Omental fat pad (tissue), 4 donors: Measurements from ENCODE around the gene ITM2B.

- PRO-cap: no peak
- RAMPAGE, long total RNA, 4 experiments: no peak in any of the 4 experiments
Measured at GRCh38 chr13:44508583-44509137, 67.5 kb downstream of the TSC22D1 start.

- PRO-cap: no peak
- RAMPAGE, long total RNA, 4 experiments: no peak in any of the 4 experiments
Measured at GRCh38 chr13:44516767-44517427, 59.2 kb downstream of the TSC22D1 start.

DNA sequence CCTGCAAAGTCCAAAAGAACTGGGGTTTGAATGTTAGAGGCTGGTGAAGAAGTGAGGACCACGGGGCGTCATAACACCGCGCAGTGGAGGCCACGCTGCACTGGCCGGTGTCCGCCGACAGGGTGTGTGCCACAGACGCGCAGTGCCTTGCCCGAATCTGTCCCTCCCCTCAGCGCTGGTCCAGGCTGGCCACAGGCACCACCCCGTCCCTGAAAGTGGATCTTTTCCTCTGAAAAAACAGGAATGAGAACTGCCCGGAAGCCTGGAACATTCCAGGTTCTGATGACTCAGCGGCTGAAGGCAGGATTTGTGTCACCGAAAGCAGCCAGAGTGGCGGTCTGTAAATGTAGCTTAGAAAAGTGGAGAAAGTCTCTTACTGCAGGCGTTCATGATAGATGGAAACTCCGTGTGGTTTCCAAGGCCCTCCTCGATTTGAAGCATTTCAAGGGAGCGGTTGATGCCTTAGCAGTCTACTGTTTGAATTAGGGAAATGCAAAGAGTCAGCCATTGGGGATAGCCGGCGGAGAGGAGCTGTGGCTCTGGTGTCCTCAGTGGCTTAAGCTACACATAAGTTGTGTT, 70.9 kb downstream of the NUFIP1 start:
- PRO-cap: no peak
- RAMPAGE, long total RNA, 4 experiments: start-site peak on the minus strand in 1 of 4 experiments, centred at position 137 of the sequence, 7 reads per replicate

- PRO-cap: no peak
- RAMPAGE, long total RNA, 4 experiments: no peak in any of the 4 experiments
Measured at GRCh38 chr13:44979020-44979341, 10.3 kb downstream of the NUFIP1 start.

DNA sequence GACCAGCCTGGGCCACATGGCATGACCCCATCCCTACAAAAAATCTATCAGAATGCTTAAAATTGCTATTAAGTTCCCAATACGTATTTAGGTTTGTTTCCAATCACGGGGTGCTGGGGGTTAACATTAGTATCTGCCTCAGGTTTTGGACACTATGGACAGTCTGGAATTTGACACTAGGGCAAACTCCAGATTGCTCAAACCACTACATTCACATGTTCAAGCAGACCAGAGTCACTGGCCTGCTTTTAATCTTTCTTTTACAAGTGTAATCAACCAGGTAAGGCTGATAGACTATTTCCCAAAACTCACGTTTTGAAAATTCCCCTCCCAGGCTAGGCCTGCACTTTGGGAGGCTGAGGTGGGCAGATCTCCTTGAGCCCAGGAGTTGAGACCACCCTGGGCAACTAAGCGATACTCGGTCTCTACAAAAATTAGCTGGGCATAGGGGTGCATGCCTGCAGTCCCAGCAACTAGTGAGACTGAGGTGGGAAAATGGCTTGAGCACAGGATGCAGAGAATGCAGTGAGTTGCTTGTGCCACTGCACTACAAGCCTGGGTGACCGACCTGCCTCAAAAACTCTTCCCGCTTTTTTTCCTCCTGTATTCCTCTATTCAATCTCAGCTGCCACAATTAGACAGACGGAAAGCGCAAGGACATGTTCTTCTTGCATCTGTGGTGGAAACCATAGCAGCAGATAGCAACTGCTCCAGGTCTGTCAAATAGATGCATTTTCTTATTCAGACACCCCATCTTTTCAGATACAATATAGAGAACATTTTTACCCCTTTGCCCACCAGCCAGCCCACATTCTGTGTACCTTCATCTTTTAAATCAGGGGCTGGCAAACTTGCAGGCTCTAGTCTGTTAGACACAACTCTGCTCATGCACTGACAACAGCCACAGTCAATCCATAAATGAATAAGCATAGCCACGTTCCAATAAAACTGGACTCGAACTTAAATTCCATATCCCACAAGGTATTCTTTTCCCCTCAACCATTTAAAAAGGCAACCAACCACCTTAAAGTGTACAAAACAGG, 4.9 kb downstream of the TPT1 start:
- PRO-cap: no peak
- RAMPAGE, long total RNA, 4 experiments: no peak in any of the 4 experiments

DNA sequence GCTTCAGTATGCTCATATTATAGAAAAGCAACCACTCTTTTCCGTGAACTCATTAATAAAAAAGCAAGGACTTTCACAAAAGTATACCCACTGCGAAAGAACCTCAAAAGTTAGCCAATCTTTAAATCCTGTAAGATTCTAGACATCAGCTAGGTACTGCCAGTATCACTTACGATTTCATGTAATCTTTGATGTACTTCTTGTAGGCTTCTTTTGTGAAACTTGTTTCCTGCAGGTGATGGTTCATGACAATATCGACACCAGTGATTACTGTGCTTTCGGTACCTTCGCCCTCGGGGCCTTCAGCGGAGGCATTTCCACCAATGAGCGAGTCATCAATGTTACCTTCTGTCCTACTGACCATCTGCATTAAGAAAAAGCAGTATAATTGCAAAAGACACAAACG, 1.2 kb downstream of the TPT1 start:
- PRO-cap: no peak
- RAMPAGE, long total RNA, 4 experiments: start-site peak on the plus strand in 1 of 4 experiments, centred at position 267 of the sequence, 20 reads per replicate; start-site peak on the minus strand in 3 of 4 experiments, centred at positions 257 to 330 of the sequence, 495 to 1,737 reads per replicate

DNA sequence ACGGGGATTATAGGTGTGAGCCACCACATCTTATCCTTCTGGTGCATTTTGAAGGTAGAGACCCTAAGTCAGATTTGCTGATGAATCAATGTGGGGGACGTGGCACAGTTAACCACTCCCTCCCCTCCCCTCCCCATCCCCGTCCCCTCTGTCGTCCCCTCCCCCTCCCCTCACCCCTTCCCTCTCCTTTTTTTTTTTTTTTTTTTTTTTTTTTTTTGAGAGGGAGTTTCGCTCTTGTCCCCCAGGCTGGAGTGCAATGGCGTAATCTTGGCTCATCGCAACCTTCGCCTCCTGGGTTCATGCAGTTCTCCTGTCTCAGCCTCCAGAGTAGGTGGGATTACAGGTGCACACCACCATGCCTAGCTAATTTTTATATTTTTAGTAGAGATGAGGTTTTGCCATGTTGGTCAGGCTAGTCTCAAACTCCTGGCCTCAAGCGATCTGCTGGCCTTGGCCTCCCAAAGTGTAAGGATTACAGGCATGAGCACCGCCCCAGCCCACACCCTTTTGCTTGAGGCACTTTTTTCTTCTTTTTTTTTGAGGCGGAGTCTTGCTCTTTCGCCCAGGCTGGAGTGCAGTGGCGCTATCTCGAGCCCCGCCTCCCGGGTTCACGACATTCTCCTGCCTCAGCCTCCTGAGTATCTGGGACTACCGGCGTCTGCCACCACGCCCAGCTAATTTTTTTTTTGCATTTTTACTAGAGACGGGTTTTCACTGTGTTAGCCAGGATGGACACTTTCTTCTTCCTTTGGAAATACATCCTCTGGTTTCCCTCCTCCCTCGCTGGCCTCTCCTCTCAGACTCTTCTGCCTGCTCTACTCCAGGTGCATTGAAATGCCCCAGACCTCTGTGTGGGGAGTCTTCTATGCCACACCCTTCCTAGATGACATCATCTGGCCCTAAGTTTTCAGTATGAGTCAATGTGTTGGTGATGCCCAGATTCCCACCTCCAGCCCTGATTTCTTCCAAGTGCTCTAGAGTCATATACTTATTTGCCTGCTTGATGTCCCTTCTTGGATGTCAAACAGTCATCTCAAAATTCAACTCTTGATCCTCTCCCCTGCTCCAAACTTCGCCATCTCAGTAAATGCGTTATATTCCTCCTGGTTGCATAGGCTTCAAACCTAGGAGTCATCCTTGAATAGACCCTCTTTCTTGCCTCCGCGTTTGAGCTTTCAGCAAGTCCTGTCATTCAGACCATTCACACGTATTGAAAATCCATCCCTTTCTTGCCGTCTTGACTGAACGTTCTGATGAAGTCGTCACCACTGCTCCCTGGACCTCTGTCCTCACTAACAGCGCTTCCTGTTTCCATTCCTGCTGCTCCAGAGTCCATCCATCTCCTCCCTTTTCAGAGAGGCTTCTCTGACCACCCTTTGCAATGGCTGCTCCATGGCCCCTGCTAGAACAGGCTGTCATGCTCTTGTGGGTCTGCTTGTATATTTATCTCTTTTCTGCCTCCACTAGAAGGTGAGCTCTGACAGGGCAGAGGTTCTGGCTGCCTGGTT, 20.8 kb upstream of the TPT1 start:
- PRO-cap: no peak
- RAMPAGE, long total RNA, 4 experiments: no peak in any of the 4 experiments

DNA sequence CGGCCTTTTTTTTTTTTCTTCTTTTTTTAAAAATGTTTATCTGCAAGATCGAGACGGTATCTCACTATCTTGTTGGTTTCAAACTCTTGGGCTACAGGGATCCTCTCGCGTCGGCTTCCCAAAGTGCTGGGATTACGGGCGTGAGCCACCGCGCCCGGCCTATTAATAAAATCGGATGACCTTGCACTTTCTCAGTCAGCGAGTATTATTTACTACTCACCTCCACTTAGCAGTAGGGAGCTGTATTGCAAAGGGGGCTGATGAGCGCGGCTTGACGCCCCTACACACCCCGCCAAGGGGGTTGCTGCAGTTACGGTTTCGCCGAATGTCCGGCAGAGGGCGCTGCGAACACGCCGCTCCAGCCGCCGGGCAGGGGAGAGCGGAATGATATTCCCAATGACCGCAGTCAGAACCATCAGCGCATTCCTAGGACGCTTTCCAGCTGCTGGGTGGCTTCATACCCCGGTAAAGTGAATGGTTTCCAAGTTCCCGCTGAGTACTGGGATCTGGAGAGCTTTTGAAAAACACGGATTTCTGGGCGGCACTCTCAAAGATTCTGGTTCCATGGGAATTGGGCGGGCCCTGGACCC, 29.9 kb upstream of the TPT1 start:
- PRO-cap: no peak
- RAMPAGE, long total RNA, 4 experiments: no peak in any of the 4 experiments

GRCh38 chr13:45968607-45969204, 83.8 kb downstream of the ZC3H13 start:
- PRO-cap: no peak
- RAMPAGE, long total RNA, 4 experiments: no peak in any of the 4 experiments

DNA sequence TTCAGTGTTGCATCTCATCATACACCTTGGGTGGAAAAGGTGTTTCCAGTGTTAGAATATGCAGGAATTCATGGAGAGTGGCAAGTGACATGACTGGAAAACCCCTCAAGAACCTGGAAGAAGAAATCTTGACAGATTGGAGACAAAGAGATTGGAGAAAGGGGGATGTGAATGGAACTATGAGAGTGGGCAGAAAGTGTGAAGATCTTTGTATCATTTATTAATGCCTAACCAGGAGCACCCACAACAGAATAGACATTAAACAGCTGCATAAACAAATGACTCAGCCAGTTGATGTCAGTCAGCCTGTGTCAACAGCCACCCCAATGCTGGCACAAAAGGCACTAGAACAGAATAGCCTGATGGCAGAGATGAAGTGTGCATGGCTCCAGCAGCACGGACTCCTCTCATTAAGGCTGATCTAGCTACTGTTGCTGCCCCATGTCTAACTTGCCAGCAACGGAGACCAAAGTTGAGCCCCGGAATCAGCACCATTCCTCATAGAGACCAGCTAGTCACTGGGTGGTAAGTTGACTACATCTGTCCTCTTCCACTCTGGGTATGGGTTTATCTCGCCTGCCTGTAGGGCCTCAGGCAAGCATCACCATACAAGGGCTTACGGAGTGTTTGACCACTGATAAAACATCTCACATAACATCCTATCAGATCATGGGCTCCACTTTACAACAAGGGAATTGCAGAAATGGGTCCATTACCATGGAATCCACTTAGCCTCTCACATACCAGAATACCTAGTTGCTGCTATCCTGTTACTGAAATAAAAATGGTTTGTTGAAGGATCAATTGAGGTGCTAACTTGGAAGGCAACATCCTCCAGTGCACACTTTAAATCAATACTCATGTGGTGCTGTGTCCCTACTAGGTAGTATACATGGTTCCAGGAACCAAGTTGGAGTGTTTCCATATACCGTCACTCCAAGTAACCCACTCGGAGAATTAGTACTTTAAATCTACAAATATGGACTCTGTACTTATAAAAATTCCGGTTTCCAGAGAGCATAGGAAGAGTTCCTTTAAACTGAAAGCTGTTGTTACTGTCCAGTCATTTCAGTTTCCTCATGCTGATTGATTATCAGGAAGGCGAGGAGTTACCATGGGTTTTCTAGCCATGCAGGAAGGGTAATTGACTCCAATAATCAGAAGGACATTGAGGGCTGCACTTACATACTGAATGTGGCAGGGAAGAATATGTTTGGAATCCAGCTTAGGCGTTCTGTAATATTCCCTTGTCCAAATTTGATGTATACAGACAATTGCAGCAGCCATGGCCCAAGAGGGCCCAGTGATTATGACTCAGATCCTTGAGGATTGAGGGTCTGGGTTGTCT, 7.5 kb downstream of the CPB2 start:
- PRO-cap: no peak
- RAMPAGE, long total RNA, 4 experiments: no peak in any of the 4 experiments

DNA sequence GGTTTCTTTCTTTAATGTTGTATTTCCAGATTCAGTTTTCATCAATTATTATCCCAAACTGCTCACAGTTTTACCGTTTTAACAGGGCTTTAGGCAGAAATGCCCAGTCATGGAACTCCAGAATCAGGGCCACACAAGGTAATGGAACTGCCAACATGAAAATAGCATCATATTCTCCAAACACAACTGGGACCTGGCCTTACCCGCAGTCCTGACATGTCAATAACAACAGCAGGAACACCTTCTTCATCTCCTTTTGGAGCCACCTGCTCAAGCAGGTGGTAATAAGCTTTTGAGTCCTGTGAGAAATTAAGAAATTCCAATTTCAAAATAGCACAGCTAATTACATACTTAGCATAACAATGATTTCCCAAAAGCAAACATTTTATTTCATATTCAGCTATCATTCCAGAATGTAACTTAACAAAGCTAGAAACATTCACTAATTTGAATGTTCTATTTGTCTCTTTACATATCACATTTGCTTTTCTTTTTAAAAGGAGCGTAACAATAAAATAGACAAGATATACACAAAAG, 33.8 kb downstream of the LCP1 start:
- PRO-cap: no peak
- RAMPAGE, long total RNA, 4 experiments: no peak in any of the 4 experiments

GRCh38 chr13:46173462-46174267, 8.3 kb downstream of the LCP1 start:
- PRO-cap: no peak
- RAMPAGE, long total RNA, 4 experiments: no peak in any of the 4 experiments

- PRO-cap: no peak
- RAMPAGE, long total RNA, 4 experiments: no peak in any of the 4 experiments
Measured at GRCh38 chr13:46184226-46184685, 2.3 kb upstream of the LCP1 start.

DNA sequence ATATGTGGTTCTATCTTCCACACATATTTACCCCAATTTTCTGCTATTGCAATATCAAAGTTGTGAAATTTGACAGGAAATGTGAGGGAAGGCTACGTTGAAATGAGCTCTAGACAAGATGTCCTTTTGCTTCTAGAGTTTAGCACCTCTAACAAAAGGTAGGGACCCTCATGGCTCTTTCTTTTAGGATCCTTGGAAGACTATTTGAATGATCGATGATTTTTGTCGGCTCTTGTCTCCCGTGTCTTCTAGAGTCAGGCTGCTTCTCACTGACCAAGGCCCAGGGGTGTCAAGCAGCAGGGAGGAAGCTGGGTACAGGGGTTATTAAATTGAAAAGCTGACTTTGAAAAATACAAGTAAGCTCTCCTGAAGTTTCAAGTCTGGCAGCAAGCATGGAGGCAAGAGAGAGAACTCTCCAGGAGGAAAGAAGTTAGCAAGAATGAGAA, 73.5 kb downstream of the RUBCNL start:
- PRO-cap: no peak
- RAMPAGE, long total RNA, 4 experiments: no peak in any of the 4 experiments

GRCh38 chr13:46369829-46370363, 17.2 kb downstream of the RUBCNL start:
- PRO-cap: no peak
- RAMPAGE, long total RNA, 4 experiments: no peak in any of the 4 experiments

GRCh38 chr13:46384617-46385583, 2.2 kb downstream of the RUBCNL start:
- PRO-cap: no peak
- RAMPAGE, long total RNA, 4 experiments: no peak in any of the 4 experiments

DNA sequence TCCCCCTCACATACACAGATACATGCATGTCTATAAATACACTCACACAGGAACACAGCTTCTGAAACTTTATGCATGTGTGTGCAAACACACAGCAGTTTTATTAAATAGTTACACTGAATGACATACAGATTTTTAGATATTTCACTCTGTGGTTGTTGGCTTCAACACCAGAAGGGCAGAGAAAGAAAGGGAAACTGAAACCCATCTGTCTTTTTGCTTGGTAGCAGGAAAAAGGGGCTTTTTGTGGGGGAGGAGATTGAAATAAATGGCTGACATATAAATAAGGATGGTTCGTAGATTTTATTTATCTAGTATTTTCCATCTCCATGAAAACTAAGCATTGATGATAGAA, 114.9 kb downstream of the LRCH1 start:
- PRO-cap: no peak
- RAMPAGE, long total RNA, 4 experiments: no peak in any of the 4 experiments

DNA sequence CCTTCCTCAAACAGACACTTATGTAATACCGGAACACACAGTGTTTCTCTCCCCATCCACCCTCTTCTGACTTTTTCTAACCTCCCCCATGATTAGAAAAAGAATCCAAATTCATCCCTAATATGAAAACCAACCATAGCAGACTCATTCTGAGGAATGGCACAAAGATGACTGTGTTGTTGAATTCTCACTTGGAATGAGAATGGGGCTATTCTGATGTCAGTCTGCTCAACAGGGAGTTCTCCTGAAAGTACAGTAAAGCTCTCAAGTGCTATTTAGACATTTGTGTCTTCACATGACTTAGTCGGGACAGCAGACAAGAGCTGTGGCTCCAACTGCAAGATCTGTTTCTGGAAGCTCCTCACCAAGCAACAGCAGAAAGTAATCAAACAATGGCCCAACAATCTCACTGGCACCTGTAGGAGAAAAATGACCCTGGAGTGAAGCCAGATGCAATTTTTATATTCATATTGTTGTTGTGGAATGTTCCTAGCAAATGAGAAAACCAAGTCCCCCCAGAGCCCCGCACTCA, 454.9 kb downstream of the SUCLA2 start:
- PRO-cap: no peak
- RAMPAGE, long total RNA, 4 experiments: no peak in any of the 4 experiments

DNA sequence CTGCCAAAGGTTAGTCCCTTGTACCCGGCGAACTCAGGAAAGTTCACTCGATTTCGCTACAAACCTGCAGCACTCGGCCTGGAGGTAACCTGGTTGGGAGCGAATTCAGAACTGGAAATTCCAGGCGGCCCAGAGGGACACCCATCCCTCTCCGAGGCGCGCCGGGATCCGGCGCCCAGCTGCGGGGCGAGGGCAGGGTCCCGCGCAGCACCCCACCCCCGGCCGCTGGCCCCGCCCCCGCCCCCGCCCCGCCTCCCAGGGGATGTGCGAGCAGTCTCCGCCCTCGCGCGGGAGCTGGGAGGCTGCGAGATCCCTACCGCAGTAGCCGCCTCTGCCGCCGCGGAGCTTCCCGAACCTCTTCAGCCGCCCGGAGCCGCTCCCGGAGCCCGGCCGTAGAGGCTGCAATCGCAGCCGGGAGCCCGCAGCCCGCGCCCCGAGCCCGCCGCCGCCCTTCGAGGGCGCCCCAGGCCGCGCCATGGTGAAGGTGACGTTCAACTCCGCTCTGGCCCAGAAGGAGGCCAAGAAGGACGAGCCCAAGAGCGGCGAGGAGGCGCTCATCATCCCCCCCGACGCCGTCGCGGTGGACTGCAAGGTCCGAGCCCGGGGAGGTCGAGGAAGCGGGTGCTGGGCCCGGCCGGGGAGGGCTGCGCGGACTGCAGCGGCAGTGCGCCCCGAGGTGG, at the start of gene ITM2B:
TSS of gene ITM2B (plus strand) at position 321 of the 680 bp plus-strand sequence.
- PRO-cap: bidirectional peak, plus-strand start at position 321 of the sequence, minus-strand start at position 110 of the sequence
- RAMPAGE, long total RNA, 4 experiments: start-site peak on the plus strand in 1 of 4 experiments, centred at positions 300 to 503 of the sequence, 59 to 168 reads per replicate

- PRO-cap: no peak
- RAMPAGE, long total RNA, 4 experiments: no peak in any of the 4 experiments
Measured at GRCh38 chr13:48257898-48258442, 25.0 kb downstream of the ITM2B start.